SJCRH30 (cell line): Measurements from ENCODE around the genes DSC2 and B4GALT6.

DNA sequence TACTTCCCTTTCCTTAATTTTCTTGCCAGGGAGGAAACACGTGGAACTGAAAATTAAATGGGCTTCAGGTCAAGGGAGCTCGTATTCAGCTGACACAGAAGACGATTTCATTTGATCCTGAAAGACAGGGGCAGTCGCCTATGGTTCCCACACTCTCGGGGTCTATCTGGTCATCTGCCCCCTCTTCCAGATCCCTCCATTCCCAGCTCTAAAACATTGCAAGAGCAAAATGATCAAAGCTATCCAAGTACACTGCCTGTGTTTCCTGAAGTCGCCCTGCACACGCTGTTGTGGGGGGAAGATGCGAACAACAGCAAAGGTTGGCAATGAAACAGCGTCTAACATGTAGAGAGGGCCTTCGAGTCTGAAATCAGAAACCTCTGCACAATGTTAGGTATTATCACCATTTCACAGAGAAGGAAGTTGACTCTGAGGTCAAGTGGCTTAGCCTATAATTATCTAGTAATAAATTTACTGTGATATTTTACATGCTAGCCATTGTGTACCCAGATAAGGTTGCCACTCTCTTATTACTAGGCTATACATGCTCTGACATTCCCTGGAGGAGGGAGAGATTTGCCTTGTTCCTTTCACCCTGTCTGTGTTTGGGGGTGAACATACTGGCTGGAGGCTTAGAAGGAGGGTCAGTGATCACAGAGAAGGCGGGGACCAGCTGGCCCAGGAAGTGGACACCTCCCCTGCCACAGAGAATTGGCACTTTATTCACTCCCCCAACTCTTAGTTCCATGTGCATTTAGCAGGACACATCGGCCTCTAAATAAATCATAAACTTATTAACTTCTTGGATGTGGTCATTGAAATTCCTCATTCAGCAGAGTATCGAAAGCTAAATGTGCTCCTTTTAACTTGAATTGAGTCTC, 36.9 kb downstream of the KCTD1 start:
- RAMPAGE, long total RNA = no peak

GRCh38 chr18:26863897-26864700, 1.4 kb downstream of the AQP4 start:
- RAMPAGE, long total RNA = no peak

DNA sequence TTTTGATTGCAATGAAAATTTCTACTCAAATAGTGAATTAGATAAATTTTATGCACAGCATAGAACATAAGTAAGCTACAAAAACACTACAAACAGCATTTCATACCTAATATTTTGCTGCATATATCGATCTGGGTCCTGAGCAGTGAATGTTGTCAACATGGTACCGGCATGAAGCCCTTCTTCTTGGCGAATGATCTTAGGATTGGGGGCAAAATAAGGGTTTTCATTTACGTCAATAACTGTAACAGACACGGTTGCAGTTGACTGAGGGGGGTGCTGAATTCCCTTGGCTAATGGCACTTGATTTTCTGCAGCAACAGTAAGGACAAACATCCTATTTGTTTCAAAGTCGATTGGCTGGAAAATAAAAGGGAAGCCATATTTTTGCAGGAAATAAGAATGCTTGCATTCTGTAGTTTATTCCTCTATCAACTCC, 186.9 kb downstream of the CDH2 start:
- RAMPAGE, long total RNA = no peak

DNA sequence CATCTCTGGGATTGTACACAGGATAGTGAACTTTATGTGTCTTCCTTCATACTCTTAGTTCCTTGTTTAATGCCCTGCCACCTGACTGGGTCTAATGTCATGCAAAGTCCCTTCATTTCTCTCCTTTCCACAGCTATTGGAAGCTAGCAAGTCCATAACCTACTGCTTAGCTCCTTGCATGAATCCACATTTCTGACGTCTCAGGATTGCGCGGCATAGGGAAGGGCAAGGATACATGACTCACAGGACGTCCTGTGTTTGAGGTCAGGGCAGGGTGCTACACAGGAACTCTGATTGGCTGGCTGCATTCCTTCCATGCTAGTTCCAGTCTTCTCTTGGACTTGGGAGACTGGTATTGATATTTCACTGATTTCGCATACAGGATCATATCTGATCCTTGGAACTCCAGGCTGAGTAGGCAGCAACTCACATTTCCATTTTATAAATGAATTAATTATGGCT, 137.9 kb downstream of the CDH2 start:
- RAMPAGE, long total RNA = no peak

DNA sequence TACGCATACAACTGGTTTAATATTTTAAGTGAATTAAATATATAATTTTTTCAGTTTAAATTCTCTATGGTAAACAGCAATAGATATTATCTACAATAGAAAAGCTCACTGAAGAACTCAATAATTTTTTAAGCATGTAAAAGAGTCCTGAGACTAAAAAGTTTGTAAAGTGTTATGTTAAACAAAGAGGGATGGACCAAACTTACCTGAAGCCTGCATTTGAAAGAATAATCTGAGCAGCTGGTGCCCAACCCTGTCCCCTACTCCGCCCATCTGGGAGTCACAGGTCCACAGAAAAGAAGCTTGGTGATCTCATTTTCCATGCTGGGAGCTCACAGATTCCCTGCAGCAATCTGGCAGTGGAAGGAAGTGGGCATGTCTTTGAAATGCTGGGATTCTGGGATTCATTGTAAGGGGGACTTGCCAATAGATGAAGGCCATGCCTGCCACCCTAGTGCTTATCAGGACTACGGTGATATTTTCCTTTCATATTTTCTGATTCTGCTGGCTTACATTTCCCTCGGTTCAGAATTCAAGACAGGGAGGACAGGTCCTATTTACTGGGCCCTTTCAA, 17.9 kb downstream of the CDH2 start:
- RAMPAGE, long total RNA = no peak

DNA sequence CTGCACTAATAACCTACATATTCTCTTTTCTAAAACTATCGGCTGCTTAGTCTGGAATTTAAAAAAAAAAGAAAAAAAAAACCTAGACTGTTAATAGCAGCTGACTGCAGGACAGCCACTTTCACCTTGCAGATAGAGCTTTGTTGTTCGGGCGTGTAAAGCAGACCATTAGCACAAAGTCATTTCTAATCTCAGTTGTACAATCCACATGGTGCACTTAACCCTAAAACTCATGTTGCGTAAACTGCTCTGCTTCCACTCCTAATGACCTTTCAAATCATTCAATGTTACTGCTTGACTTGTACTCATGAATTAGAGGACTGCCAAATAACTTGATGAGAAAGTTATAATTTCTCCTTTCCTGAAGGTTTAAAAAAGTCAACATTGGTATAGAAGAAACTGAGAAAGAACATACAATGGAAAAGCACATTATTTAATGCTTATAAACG, 2.7 kb downstream of the CDH2 start:
- RAMPAGE, long total RNA = no peak

DNA sequence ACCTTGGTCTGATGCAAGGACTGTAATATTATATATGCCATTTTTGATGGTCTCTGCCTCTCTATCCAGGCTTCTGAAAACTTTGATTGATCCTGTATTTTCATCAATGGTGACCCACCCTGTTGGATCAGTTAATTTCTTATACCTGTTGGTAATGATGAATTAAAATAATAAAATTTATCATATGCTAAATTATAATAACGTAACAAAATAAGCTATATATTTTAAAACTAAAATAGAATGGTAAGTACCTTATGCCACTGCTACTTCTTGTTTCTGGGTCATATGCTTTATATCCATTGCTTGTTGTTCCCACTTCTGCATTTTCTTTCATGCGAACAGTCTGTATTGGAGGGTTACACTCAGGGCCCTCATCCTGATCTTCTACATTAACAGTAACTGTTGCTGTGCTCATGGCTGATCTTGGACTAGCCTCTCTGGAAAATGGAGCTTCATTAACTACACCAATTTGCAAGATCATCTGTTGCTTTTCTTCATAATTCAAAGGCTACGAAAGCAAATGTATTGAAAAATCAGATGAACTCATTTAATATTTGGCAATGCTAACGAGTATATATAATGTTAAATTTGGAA, 22.3 kb downstream of the DSC2 start:
- RAMPAGE, long total RNA = no peak

GRCh38 chr18:31100843-31101833, 1.1 kb downstream of the DSC2 start:
- RAMPAGE, long total RNA = no peak

DNA sequence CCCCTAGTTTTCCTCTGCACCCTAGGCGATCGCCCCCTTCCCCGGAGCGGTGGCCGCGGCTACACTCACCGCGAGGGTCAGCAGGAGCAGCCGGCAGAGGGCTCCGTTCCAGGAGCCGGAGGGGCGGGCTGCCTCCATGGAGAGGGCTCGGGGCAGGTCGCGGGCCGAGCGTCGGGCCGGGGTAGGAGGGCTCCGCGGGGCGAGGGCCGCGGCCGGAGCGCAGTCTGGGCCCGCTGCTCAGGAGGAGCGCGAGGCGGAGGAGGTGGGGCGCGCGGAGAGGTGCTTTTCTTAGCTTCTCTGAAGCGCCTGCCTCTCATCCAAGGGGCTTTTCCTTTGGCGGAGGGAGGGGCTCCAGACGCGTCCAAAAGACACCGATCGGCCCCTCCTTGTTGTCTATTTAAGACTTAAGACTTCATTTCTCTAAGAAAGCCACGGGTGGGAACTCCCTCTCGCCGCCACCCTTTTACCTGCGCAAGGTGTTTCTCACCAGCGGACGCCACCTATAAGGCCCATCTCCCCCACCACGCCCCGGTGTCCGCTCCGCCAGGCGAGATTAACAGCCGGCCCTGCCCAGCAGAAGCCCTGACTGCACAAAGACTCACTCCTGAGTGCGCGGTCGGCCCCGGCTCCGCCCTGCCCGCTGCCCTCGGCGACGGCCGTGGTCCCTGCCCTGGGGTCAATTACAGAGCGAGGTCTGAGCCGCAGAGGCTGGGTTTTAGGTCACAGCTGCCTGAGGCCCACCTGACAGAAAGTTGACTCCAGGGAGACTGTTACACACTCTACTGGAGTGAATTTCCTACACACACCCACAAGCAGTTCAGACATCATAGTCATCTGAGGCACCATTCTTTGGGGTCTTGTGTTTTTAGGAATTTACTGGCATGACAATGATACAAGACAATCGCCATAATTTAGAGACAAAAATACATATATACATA, at the start of gene DSC2:
Gene DSC2 (minus strand): TSS at position 588 of the 938 bp plus-strand sequence.
- RAMPAGE, long total RNA = no peak

- RAMPAGE, long total RNA = no peak
Observed at GRCh38 chr18:31232940-31233647, 70.4 kb upstream of the DSC1 start.

- RAMPAGE, long total RNA = no peak
Observed at GRCh38 chr18:31243636-31244650, 74.0 kb upstream of the DSG1 start.

GRCh38 chr18:31658771-31659420, 25.5 kb downstream of the B4GALT6 start:
- RAMPAGE, long total RNA = no peak

DNA sequence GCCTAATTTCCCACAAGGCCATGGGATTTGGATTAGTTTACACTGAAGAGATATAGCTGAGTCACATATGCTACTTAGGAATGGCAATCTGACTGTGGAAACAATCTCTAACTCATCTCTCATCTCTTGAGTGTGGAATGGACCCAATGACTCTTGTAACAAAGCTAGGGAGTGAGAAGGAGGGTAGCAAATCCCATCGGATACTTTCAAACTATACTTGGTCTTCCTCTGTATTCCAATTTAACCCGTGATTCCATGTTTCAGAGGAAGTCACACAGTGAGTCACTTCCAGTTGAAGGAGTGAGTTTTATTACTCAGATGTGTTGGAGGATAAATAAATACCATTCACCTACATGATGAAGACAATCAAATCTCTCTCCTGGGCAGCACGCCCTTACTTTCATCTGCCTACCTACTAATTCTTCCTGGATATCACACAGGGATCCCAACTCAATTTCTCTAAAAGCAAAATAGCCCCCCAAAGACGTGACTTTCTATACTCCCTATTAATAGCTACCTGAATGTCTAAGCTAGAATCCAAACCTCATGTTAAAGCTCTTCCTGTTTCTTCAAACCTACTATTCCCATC, 5.0 kb downstream of the B4GALT6 start:
- RAMPAGE, long total RNA = no peak

DNA sequence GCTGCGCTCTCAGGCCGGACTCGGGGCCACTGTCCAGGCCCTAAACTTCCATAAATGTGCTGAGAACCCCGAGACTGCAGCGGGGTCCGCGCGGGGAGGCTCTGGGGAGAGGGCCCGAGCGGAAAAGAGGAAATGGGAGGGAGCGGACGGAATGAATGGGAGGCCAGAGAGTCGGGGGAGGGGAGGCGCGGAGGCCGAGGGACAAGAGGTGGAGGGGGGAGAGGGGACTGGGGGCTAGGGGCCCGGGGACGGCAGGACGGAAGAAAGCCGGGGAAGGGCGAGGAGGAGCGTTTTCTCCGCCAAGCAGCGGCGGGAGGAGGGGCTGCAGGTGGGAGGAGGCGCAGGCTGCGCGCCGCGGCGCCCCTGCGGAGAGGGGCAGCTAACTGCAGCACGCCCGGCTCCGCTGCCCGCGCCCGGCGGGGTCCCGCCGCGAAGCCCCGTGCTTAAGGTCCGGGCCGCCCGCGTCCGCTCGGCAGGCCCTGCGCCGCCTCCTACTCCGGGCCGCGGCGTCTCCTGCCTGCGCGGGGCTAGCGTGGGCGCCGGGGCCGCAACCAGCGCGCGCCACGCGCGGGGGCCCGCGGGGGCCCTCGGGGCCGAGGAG, at the start of gene B4GALT6:
Gene B4GALT6 (minus strand): TSS at position 129 of the 601 bp plus-strand sequence.
- RAMPAGE, long total RNA = no peak

- RAMPAGE, long total RNA = no peak
Observed at GRCh38 chr18:31723778-31724962, 36.5 kb downstream of the SLC25A52 start.

- RAMPAGE, long total RNA = no peak
Observed at GRCh38 chr18:32040767-32041454, 22.3 kb downstream of the RNF125 start.

- RAMPAGE, long total RNA = no peak
Observed at GRCh38 chr18:32209733-32210045, 19.9 kb downstream of the MEP1B start.

- RAMPAGE, long total RNA = no peak
Observed at GRCh38 chr18:32366582-32367610, 103.8 kb downstream of the GAREM1 start.

GRCh38 chr18:32768787-32769262, 4.0 kb downstream of the KLHL14 start:
- RAMPAGE, long total RNA = no peak

GRCh38 chr18:34711063-34711364, 916 bp downstream of the DTNA start:
- RAMPAGE, long total RNA = no peak